ENCODE measurements around a stretch of chr15.

GRCh38 chr15:84856699-84857572 lies 27.5 kb upstream of the SLC28A1 start:
- RRBS, result no CpG with 5 or more reads among the region's 18 CpGs

GRCh38 chr15:84886315-84887109 lies 2.0 kb downstream of the SLC28A1 start:
- RRBS, result no CpG with 5 or more reads among the region's 15 CpGs

- RRBS, result no CpG with 5 or more reads among the region's 7 CpGs
These were observed 55.1 kb downstream of the PDE8A start for GRCh38 chr15:85036607-85037287.

- RRBS, result no CpG with 5 or more reads among the region's 5 CpGs
These were observed 122.1 kb downstream of the PDE8A start for GRCh38 chr15:85103596-85104364.

DNA sequence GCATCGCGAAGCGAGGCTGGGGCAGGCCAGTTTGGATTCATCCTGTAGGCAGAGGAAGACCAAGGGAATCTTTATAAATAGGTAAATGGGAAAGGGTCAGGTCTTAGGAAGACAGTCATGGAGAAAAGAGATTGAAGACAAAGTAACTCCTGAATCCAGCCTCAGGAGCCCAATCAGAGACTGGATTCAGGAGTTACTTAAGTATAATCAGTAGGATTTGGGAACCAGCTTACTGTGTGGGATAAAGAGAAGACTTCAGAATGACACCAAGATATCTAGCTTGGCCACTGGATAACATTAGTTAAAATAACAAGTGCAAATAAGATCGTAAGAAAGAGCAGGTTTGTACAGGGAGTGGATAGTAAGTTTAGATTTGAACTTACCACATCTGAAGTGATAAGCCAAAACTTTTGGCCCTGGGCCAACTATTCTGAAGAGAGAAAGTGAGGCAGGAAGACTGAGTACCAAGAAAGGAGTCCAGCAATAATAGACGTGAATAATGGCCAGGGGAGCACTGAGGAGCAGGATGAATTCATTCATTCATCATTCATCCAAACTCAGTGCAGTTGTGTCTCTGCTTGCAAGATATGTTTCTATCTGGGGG lies 122.8 kb downstream of the PDE8A start:
- RRBS, result no CpG with 5 or more reads among the region's 5 CpGs

DNA sequence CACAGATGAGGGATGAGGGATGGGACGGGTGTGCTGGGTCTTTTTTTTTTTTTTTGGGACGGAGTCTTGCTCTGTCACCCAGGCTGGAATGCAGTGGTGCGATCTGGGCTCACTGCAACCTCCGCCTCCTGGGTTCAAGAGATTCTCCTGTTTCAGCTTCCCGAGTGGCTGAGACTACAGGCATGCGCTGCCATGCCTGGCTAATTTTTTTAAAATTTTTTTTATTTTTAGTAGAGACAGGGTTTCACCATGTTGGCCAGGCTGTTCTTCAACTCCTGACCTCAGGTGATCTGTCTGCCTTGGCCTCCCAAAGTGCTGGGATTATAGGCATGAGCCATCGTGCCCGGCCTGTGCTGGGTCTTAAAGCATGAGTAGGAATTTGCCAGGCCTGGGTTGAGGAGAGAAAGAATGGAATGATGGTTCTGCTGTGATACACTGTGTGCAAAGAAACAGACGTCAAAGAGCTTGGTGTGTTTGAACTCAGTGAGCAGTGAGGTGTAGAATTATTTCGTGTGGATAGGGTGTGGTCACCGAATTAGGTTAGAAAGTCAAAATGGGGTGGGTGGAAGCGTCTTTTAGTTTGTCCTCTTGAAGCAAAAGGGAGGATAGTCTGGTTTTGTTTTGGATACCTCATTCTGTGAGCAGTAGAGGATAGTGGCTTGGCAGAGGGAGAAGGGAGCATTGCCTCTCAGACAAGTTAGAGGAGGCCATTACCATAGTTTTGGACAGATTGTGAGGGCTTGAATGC lies 27.0 kb downstream of the AKAP13 start:
- RRBS, result no CpG with 5 or more reads among the region's 12 CpGs

GRCh38 chr15:85434886-85435494 lies 54.6 kb downstream of the AKAP13 start:
- RRBS, result no CpG with 5 or more reads among the region's 13 CpGs

GRCh38 chr15:85494039-85494917 lies 113.9 kb downstream of the AKAP13 start:
- RRBS, result no CpG with 5 or more reads among the region's 6 CpGs

- RRBS, result no CpG with 5 or more reads among the region's 13 CpGs
These were observed 118.7 kb downstream of the AKAP13 start for GRCh38 chr15:85498586-85500052.

DNA sequence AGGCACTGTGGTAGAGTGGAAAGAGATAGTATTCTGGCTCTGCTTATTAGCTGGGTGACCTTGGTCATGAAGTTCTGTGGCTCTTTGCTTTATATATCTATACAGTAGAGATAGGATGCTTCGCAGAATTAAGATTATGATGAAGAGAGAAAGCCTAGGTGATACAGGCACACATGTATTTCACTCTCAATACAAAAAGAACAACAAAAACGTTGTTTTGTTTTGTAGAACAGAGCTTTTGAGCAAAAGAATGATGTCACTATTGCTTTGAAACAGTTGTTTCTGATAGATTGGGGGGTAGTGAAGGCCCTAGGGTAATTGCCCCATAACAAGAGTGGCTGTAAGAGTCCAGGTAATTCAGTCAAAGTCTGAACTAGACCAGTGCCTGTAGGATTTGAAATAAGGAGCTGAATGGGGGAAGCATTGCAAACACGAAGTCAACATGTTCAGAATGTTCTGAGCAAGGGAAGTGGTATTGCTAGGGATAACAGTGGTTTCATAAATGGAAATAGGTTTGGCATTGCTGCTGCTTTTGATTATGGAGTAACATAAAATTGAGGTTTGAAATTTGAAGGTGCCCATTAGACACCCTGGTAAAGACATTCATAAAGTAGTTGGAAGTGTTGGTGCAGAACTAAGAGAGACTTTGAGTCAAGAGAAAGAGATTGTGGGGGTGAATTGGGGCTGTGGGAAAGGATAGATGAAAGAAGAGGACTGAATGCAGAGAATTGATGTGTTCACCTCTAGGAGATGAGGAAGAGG lies 188.4 kb downstream of the AKAP13 start:
- RRBS, result no CpG with 5 or more reads among the region's 3 CpGs

DNA sequence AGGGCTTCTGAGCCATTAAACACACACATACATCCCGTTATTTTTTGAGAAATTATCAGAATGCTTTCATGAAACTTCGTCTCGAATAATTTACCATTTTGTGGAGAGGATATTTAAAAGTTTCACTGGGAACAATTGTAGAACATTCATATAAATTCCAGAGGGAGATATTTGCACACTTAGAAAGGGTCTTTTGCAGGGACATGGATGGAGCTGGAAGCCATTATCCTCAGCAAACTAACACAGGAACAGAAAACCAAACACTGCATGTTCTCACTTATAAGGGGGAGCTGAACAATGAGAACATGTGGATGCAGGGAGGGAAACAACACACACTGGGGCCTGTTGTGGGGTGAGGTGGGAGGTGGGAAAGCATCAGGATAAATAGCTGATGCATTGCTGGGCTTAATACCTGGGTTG lies 189.6 kb downstream of the KLHL25 start:
- RRBS, result no CpG with 5 or more reads among the region's 3 CpGs

GRCh38 chr15:85645544-85646127 lies 149.1 kb downstream of the KLHL25 start:
- RRBS, result no CpG with 5 or more reads among the region's 2 CpGs

DNA sequence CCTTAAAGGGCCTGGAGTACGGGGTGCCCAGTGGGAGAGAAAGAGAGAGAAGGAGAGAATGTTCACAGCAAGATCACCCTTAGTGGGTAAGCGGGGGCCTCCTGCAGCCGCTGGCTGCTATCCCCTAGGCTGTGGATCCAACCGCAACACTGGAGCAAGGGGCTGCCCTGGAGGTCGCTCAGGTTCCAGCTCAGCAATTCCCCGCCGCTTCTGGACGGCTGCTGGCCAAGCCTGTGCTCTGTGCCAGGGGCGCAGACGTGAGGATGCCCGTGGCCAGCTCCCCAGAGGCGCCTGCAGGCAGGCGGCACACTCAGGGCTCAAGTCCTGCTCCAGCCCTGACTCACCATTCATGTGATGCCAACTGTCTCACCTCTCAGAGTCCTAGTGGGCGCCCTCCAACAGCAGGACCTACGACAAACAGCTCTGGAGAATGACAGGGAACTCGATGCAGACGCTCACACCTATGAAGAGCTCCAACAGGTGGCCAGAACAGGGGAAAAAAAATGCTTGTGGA lies 31.6 kb downstream of the KLHL25 start:
- RRBS, result no CpG with 5 or more reads among the region's 17 CpGs

- RRBS, result no CpG with 5 or more reads among the region's 7 CpGs
These were observed 24.0 kb downstream of the KLHL25 start for GRCh38 chr15:85770760-85771114.

- RRBS, result 3% methylated on average over 5 of the region's 23 CpGs
These were observed 268 bp upstream of the KLHL25 start for GRCh38 chr15:85794977-85795408.

- RRBS, result no CpG with 5 or more reads among the region's 14 CpGs
These were observed 735 bp upstream of the KLHL25 start for GRCh38 chr15:85795409-85795910.

DNA sequence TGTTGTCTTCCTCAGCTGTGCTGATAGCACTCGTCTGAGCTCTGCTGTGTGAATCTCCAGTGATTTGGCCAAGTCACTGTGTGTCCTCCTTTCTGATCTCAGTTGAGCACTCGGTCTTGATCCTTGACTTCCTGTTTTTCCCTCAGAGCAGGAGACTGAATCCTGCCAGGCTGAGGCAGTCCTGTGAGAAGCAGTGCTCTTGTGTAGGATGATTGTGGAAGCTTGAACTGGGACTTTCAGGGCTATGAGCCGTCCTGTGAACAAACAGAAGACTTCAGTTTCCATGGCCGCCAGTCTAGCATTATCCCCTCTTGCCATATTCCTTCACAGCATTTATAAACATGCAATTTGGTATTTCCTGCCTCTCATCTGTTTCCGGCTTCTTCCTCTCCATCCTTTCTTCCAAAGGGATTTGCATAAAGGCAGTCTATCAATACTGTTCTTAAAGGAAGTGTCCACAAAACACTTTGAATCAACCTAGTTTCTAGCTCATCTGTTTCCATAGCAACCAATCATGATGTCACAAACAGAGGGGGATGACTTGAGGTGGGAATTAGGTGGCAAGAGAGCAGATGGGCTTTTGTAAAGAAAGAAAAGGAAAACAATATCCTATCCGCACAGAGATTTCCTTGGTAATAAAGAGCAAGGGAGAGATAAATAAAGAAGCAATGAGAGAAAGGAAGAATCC lies 237.2 kb downstream of the AGBL1 start:
- RRBS, result no CpG with 5 or more reads among the region's 6 CpGs

DNA sequence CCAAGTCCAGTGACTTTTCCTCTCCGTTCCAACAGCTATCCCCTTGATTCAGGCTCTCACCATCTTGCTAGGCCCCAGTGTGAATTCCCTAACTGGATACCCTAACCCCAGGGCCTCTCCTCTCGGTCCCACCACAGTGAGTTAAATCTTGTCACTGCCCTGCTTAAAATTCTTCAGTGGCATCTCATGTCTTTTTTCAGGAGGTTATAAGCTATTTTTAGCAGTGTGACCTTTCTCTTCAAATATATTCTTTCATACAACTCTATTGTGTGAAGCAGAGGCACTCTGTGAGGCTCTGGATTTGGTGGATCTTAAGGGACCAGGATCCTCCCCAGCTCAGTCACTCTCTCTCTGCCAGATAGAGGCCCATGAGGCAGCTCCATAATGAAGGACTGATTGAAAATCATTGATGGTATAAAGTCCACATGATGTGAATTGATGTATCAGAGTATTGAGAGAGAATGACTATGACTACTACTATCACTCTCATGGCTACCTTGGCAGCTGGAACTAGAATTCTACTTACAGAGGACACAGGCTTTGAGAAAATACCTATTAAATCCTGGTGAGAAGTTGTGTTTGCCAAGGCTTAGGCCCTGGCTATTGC lies 760.4 kb downstream of the NTRK3 start:
- RRBS, result no CpG with 5 or more reads among the region's 2 CpGs

DNA sequence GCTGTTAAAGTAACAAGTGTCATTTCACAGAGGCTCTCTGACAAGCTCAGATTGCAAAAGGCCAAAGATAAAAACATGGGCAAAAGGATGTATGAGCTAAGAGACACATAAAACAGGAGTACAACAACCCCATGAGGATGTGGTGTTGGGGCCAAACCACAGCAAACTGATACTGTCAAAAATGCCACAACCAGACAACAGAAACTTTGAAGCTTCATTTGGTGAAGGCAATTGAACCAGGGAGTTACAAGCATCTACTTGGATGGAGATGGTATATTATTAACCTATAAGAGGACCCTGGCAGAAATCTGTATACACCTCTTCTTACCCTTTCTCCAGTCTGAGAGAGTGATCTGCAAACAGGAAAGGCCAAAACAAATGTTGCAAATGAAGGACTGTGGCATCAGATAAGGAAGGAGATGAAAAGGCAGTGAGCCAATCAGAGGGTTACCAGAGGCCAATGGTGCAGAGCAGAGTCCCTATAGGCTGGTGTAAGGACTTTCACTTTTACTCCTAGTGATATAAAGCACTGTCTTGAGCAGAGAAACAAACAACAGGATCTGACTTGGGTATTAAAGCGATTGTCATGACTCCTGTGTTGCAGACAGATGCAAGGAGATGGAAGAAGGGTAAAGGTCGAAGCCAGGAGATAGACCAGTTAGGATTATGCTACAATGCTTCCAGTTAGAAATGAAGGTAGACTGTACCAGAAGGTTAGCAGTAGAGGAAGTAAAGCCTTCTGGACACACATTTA lies 659.0 kb downstream of the NTRK3 start:
- RRBS, result no CpG with 5 or more reads among the region's 2 CpGs

Measured in BE2C (cell line).